Occipital lobe (tissue), 2 donors: ENCODE measurements around the genes SH3BGRL3 and WDTC1.

DNA sequence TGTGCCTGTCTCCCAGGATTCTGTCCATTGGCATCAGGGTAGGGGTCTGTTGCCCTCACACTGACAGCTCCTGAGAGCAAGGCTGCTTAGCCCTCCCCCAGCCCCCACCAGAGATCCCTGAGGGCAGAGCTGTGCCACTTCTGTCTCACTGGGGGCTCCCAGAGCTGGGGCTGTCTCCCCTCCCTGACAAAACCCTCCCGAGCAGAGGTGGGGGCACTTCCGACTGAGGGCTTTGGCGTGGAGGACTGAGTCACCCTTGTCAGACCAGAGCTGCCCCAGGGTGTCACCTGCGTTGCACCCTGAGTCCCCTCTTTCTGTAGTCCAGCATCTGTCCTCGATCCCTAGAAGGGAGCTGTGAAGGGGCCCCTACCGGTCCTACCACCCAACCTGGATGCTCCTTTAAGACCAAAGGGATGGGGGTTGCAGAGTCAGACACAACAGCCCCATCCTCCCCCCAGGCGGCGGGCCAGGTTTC lies 2.4 kb upstream of the FAM110D start:
- RAMPAGE, long total RNA: no peak

DNA sequence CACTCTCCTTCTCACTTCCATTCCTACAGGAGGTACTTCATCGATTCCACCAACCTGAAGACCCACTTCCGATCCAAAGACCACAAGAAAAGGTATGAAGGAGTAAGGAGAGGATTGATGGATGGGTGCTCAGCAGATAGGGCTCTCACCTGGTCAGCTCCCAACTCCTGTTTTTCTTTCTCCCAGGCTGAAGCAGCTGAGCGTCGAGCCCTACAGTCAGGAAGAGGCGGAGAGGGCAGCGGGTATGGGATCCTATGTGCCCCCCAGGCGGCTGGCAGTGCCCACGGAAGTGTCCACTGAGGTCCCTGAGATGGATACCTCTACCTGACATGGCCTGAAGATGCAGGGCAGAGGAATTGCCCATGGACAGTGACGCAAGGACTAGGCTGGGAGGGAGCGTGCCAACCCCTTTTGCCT lies 689 bp downstream of the ZNF593 start:
- RAMPAGE, long total RNA: no peak

DNA sequence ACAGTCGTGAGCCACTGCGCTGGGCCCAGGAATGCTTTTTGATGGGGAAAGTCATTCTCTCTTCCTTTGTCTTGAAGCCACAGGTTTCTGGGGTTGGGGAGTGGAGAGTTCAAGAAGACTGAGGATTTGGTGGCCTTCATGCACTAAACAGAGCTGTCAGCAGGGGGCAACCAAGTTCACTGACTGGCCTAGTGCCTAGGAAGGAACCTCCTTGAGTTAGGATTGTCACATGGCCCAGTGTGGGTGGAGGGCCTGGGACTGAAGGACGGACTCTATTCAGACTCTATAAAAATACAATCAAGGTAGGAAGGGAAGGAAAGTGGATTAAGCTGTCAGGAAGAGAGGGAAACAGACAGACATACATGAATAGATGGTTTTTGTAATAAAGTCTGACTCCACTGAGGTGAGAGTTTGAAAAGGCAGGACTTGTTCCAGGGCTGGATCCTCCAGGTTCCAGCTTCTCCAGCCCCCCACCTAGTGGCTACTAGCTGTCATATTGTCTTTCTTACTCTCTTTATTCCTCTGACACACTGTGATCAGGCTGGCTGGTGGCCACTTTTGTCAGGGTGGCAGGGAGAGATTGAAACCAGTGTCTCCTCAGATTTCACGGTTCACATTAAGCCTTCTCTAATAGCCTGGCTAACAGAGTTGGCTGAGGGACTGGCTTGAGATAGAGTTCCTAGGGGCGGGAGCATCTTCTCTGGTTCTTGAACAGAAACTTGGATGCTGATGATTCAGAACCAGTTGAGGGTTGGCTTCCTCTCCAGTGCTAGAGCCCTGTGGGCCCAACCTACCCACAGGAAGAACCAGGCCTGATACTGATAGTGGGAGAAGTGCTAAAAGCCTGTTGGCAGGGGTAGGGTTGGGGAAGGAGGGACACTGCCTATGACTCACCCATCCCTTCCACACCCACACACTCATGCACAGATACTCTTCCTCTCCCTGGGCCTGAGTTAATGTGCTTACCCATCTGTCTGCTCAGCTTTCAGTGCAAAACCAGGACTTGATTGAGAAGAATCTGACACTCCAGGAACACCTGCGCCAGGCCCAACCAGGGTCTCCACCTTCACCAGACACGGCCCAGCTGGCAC lies 4.0 kb upstream of the SH3BGRL3 start:
- RAMPAGE, long total RNA: no peak

DNA sequence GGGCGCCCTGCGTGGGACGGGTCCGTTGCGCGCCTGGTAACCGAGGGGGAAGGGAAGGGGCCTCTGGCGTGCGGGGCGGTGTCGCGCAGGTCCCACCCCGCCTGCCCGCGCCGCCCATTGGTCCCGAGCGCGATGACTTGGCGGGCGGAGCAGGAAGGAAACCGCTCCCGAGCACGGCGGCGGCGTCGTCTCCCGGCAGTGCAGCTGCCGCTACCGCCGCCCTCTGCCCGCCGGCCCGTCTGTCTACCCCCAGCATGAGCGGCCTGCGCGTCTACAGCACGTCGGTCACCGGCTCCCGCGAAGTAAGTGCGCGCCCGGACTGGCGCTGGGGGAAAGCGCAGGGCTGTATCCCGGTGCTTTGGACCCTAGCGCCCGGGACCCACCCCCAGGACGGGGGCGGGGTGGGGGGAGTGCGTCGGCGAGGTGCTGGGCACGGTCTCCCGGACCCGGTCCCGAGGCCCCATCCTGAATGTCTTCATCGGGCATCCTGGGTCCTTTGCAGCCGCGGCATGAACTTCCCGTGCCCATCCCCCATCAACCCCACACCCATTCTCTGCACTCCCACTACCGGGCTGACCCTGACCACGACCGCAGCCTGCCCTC lies at the start of gene SH3BGRL3:
SH3BGRL3 (plus strand) TSS at position 185 of the 603 bp plus-strand sequence.
- RAMPAGE, long total RNA: start-site peak on the plus strand centred at position 193 of the sequence, 117 bp wide, 2,651 and 990 reads in 2 replicates

GRCh38 chr1:26280710-26280969 lies 754 bp downstream of the SH3BGRL3 start:
- RAMPAGE, long total RNA: no peak

DNA sequence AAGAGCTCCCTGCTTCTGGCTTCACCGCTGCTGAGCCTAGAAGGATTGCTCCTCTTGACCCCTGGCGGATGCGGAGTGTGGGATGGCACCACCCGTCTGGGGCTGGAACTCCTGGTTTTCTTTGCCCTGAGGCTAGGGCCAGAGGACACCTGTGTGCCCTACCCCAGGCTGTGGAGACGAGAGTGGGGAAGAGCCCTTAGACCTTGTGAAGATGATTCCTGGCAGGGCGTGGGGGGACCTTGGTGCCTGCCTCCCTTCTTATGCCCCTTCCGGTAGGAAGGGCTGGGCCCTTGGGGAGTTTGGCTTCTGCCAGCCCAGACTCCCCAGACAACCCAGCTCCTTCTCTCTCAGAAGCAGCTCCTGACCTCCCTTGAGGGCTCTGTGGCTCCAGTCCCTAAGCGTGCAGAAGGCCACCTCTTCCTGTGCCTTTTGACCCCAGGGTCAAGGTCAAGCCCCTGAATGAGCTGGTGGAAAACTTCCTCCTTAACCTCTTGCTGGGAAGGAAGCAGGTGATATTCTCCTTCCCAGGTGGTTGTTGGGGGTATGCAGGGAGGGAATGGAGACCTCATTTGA lies 919 bp downstream of the RPS6KA1 start:
- RAMPAGE, long total RNA: no peak

DNA sequence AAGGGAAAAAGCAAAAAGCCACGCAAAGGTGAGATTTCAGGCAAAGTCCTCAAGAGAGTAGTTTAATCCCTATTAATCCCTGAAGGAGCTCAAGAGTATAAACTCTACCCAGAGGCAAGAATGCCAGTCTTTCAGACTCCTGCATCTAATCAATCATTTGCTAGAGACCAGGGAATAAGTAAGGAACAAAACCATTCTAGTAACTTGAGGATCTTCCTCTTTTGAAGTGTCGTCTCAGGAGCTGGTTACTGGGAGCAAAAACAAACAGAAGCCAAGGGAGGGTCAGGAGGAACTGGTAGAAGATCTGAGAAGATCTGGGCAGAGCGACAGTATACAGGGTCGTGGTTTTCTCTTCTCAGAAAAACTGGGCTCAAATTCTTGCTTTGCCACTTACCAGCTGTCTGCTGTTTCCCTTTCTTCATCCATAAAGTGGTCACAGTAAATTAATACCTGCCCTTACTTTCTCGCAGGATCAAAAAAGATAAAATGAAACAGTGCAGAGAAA lies 69.3 kb downstream of the RPS6KA1 start:
- RAMPAGE, long total RNA: no peak

DNA sequence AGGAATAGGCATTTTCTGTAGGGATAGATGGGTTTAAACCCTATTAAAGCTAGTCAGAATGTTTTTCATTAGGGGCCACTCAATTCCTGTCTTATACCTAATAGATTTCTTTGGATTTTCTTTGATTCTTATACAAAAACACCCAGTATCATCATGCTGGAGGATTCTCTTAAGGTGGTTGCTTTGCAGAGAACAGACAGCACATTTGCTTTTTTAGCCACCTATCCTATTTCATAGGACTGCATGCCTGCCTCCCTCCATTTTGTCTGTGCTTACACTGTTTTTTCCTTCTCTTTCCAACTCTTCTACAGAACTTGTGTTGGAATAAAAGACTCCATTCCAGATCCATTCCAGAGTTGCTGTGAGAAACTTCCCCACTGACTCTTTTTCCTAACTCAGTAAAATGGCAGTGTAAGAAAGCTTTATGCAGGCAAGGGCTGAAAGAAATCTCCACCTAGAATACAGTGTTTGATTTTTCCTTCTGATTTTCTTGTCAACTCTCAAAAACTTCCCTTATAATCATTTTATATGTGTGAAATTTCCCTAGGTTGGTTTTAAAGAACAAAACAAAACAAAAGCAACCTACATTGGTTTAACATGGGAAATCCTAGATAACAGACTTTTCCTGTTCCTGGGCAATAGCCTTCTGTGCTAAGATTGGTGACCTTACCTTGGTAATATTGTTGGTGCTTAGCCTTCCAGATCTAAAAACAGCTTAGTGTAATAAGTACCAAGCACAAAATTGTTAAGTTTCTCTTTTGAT lies 5.2 kb upstream of the ARID1A start:
- RAMPAGE, long total RNA: no peak

DNA sequence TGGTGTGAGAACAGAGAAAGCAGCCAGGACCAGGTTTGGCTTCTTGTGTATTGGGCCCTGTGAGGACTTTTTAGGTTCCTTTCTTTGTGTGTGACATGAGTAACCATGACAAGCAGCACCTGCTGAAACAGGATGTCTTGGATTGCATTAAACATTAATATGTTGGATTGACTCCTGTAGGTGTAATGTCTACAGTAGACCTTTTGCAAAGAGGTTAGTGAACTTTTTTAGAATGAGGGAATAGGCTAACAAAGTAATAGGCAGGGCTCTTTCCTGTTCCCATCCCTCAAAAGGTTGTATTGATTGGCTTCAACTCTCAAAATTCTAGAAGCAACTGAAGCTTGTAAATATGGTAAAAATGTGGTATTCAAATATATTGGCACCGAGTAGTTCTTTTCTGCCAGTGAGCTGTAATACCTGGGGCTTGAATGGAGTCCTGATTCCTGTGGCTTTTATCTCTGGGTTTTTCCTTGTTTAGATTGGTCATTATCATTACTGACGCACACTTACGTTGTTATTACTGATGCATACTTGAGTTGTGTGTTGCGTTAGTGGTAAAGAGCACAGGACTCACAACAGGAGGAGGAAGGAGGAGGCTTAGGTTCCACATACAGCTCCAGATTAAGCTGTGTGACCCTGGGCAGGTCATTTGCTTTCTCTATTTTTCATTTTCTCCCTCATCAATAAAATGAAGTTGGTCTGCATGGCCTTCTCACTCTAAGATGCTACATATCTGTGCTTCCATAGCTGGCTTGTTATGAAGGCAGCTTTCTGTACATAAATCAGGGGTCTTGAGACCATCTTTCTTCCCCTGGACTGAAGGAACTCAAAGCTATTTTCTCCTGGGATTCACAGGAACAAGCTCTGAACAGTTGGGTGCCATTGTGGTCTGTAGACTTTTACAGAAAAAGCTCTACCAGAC lies 5.4 kb downstream of the ARID1A start:
- RAMPAGE, long total RNA: no peak

DNA sequence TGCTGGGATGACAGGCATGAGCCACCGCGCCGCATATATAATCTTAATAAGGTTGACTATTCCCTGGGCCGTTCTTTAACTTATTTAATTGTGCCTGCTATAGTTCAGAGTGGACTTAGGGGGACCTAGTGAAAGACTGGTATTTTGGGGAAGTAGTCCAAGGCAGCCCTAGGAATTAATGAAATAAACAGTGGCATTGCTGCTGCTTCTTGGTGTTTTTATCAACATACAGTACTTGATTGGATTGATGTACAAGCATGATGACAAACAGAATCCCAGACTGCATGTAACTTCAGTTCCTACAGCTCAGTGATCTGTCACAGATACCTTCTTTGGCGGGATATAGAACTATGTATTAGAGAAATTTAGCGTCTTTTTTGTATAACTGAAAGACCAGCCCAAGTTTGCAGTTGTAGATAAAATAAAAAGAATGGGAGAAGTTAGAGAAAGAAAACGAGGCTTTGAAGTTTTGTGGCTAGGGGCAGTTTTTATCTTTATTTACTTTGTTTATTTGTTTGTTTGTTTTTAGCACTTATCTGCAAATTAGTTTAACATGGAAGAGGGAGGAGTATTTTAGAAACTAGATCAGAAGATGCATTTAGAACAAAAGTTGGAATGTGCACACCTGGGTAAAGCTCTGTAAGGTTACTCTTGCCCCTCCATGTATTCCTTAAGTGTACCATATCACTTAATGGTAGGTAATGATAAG lies 19.0 kb downstream of the ARID1A start:
- RAMPAGE, long total RNA: no peak

DNA sequence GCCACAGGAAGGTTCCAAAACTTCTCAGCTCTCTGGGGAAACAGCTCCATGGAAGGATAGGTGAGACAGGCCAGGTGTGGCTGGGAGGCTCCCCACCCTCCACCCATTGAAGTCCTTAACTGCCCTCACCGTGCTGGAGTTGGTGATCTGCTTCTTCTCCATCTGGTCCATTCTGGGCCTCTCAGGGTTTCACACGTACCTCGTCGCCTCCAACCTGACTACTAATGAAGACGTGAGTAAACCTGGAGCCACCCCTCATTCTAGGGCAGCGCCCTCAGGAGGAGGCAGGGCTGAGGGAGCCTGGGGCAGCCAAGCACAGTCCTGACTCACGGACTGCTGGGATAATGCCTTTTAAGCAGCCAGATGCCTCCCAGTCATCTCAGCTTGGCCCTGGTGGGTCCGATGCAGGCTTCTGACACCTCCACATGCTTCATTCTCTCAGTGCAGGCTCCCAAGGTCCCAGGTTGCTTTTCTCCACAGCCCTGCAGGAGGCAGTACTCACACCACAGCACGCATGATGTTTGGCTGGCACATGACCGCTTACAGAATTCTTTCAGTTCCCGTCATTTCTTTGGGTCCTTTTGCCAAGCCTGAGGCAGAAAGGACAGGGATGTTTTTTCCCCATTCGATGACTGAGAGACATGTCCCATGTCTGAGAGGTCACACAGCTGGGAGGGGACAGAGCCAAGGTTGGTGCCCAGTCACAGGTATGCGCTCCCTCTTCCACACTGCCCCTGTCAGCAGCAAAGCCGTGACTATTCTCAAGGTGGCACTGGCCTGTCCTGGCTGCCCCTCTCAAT lies 11.7 kb upstream of the SFN start:
- RAMPAGE, long total RNA: no peak

DNA sequence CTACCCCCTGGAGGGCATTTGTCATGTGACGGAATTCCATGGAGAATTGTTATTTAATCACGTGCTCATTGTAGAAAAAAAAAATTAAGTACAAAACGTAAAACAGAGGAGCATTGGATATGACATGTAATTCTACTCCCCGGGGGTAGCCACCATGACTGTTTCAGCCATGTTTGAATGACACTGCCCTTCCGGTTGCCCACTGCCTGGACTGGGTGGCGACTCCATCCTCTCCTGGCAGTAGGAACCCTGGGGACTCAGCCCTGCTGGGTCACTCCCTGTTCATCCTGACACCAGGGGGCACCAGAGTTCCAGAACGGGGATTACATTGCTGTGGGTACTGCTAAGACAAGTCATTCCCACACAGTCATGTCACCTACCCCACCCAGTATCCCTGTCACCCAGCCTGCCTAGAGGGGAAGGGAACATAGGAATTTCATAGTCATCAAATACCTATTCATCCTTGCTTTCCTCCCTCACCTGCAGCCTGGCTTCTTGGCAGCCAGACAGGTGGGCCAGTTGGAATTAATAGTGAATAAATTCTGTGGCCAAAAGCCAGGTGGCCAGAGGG lies 9.9 kb upstream of the SFN start:
- RAMPAGE, long total RNA: no peak

DNA sequence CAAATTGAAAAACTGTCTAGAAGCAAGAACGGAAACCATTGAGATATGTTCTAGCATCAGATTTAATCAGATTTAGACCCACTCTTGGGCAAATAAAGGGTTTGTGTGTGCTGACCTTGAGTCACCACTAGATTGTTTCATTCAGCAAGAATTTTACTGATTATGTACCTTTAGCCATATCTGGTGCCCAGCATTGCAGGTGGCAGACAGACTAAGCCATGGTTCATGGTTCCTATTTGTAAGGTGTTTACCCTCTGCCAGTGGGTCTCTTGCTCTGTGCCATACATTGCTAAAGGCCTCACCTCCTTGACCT lies 1.4 kb downstream of the NUDC start:
- RAMPAGE, long total RNA: no peak

GRCh38 chr1:26945105-26946163 lies 14.8 kb downstream of the KDF1 start:
- RAMPAGE, long total RNA: no peak

GRCh38 chr1:27234159-27234823 lies at the start of gene WDTC1:
WDTC1 (plus strand) TSS chr1:27234632.
- RAMPAGE, long total RNA: no peak

DNA sequence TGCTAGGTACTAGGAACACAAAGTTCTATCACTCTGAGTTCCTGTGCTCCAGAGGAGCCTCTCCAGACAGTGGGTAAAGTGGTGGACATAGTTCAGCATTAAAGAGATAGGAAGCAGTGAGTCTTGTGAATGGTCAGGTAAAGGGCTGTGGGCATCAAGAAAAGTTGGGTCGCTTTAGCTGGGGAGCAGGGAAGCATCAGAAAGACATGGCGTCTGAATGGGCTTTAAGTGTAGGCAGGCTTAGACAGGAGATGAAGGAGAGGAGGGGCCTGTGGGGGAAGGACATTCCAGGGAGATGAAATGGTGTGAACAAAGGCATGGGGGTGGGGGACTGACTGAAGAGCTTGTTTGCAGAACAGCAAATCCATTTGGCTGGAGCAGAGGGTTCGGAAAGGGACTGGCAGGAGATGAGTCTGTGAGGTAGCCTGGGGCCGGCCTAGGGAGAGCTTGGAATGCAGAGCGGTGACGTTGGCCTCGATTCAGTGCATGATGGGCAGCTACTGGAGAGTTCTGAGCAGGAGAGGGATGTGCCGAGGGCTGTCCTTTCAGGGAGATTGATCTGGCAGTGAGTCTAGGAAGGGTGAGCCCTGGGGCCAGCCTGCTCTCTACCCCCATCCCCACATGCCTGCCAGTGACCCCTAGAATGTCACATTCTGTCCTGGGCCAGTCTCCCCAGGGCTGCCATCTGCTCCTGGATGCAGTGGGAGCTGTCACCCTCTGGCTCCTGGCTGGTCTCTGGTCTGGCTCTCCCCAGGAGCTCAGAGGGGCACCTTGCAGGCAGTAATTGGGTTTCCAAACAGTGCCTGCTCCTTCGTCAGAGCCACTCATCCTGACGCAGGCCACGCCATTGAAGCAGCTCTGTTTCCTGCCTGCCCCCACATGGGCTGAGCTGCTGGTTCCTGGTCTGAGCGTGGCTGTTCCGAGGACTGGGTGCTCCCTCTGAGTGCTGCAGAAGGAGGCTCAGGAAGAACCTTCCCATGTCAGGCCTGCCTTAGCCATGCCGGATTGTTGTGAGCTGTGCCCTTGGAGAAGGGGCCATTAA lies 22.4 kb upstream of the TMEM222 start:
- RAMPAGE, long total RNA: no peak

DNA sequence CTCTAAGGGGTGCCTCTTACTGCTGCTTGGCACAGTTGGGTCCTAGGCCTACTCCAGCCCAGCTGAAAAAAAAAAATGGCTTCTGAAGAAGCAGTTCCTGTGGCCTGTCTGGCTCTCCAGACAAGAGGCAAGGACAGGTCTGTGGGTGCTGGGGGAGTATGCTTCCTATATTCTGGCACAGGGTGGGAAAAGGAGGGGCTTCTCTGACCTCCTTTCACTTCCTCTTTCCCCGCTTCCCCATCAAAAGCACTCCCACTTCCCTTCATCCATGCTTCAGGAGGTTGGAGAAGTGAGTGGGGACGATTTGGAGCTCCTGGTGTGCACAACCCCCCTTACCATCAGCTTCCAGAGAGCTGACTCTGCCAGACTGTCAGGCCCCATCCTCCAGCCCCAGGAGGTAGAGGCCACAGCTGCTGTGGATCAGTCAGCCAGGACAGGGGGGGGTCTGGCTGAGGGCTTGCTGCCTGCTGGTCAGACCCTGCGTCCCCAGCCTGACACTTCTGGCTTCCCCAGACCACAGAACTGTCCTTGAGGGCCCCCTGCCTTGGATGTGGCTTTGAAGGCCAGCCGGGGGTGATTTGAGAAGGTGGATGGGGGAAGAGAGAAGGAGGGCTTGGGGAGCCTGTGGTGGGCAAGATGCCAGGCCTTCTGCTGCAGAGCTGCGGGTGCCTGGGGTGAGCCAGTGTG lies 21.6 kb upstream of the TMEM222 start:
- RAMPAGE, long total RNA: no peak

DNA sequence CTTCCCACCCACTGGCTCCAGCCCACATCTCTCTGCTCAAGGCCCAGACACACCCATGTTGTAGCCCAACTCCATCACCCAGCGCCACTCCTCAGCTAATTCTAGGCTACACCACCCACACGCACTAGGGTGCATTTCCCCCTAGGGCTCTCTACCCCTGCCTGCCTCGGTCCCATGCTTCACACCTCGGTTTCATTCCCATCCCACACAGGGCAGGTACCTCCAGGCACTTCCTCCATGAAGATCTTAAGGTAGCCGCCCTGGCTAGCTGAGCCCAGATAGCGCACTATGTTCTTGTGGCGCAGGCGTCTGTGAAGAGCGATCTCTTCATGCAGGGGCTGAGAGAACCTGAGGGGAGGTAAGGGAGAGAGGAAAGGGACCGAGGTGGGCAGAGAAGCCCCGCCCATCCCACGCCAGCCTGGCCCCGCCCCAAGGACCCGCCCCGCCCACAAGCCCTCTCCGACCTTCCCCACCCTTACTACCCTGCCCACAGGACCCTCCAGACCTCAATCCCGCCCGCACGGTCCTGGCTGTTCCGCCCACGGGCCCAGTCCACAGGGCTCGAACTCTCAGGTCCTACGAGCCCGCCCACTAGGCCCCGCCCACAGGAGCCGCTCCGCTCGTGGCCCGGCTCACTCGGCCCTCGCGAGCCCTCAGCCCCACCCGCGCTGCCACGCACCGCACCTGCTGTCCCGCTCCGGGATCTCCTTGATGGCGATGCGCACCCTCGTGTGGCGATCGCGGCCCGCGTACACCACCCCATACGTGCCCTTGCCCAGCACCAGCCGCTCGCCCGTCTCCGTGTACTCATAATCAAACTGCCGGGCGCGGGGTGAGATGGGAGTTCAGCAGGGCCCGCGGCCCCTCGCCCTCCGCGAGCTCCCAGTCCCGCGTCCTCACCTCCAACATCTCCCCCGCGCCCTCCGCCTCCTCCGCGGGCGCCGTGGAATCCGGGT lies 6.5 kb downstream of the MAP3K6 start:
- RAMPAGE, long total RNA: no peak

- RAMPAGE, long total RNA: no peak
Observed at GRCh38 chr1:27360977-27361425, 5.8 kb downstream of the MAP3K6 start.

GRCh38 chr1:27402037-27402836 lies 9.8 kb downstream of the GPR3 start:
- RAMPAGE, long total RNA: no peak